GM12878 (cell line): ENCODE data around the genes DNAJC19 and SOX2.

GRCh38 chr3:177423366-177423898 is 226.2 kb upstream of the TBL1XR1 start:
- RAMPAGE, long total RNA, result no peak
- RRBS, 2 experiments, result no CpG with 5 or more reads among the region's 4 CpGs
CAGE:
- cytosol, long polyA minus RNA, result no peak
- cytosol, long polyA plus RNA, result no peak
- long polyA plus RNA, result no peak
- nucleolus, long total RNA, result no peak
- nucleus, long polyA plus RNA, result no peak
- nucleus, long total RNA, result no peak

DNA sequence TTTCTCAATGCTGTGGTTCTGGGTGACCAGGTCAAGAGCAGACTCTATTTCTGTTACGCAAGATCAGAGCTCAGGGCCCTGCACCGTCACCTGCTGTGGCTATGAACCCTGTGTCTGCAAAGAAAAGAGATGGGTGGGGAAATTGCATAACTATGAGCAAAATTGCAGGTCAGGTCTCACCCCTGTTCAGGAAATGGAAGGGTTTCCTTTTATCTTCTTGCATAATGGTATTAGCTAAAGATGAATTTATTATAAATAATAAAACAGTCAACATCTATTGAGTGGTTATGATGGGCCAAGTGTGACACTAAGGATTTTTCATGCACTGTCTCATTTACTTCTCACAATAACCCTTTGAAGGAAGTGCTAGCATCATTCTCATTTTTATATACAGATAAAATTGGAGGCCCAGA is 252.5 kb upstream of the TBL1XR1 start:
- RAMPAGE, long total RNA, result no peak
- RRBS, 2 experiments, result no CpG with 5 or more reads among the region's 2 CpGs
CAGE:
- cytosol, long polyA minus RNA, result no peak
- cytosol, long polyA plus RNA, result no peak
- long polyA plus RNA, result no peak
- nucleolus, long total RNA, result no peak
- nucleus, long polyA plus RNA, result no peak
- nucleus, long total RNA, result no peak

DNA sequence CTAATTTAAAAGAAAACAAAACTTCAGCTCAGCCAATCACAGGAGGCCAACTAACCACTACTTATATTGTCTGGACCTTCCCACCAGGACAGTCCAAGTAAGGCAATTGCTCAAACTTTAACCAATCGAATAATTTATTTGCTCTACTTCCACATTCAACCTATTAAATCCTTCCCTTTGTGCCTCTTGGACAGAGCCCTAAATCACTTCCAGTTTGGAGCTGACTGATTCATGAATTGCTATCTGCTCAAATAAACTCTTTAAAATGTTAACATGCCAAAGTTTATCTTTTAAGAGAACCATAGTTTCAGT is 171.5 kb downstream of the KCNMB2 start:
- RAMPAGE, long total RNA, result no peak
- RRBS, 2 experiments, result no CpG with 5 or more reads among the region's 1 CpG
CAGE:
- cytosol, long polyA minus RNA, result no peak
- cytosol, long polyA plus RNA, result no peak
- long polyA plus RNA, result no peak
- nucleolus, long total RNA, result no peak
- nucleus, long polyA plus RNA, result no peak
- nucleus, long total RNA, result no peak

GRCh38 chr3:179404113-179404940 is 46.9 kb downstream of the GNB4 start:
- RAMPAGE, long total RNA, result no peak
- RRBS, 2 experiments, result no CpG with 5 or more reads among the region's 5 CpGs
CAGE:
- cytosol, long polyA minus RNA, result no peak
- cytosol, long polyA plus RNA, result no peak
- long polyA plus RNA, result no peak
- nucleolus, long total RNA, result no peak
- nucleus, long polyA plus RNA, result no peak
- nucleus, long total RNA, result no peak

- RAMPAGE, long total RNA, result no peak
- RRBS, 2 experiments, result no CpG with 5 or more reads among the region's 15 CpGs
CAGE:
- cytosol, long polyA minus RNA, result no peak
- cytosol, long polyA plus RNA, result no peak
- long polyA plus RNA, result no peak
- nucleolus, long total RNA, result no peak
- nucleus, long polyA plus RNA, result no peak
- nucleus, long total RNA, result no peak
These were observed 777 bp upstream of the GNB4 start for GRCh38 chr3:179451868-179452625.

DNA sequence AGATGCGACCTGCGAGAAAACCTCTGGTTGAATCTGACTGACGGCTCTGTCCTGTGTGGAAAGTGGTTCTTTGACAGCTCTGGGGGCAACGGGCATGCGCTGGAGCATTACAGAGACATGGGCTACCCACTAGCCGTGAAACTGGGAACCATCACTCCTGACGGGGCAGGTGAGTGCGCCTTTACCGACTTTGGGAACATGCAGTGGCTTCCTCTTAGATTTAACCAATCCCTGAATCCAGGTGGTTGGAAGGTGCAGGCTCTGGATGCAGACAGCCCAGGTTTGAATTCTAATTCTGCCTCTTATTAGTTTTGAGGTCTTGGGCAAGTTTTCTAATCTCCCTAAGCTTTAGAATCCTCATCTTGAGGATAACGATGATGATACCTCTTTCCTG is 55.9 kb downstream of the USP13 start:
- RAMPAGE, long total RNA, result no peak
- RRBS, 2 experiments, result no CpG with 5 or more reads among the region's 10 CpGs
CAGE:
- cytosol, long polyA minus RNA, result no peak
- cytosol, long polyA plus RNA, result no peak
- long polyA plus RNA, result no peak
- nucleolus, long total RNA, result no peak
- nucleus, long polyA plus RNA, result no peak
- nucleus, long total RNA, result no peak

DNA sequence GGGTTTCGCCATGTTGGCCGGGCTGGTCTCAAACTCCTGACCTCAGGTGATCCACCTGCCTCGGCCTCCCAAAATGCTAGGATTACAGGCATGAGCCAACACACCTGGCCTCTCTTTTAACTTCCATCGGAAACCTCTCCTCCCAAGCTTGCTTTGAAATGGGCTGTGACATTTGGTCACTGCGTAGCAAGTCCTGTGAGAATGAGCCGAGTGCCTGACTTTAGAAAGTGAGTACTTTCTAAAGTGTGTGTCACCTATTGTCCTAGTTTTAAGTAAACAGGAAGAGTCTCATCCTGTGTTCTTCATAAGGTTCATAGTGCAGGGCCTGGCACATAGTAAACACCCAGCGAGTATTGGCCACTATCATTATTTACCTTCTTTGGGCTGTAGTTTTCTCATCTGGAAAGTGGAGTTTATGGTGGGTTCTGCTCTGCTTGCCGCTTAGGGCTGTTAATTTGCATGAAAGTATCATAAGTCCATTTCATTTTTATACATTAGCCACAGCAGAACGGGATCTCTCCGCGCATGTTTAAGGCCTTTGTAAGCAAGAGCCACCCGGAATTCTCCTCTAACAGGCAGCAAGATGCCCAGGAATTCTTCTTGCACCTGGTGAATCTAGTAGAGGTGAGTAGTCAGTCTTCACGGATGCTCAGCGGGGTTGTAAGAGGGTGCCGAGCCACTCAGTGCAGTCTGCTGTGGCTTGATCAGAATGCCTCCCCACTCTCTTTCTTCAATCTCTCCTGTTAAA is 87.1 kb downstream of the USP13 start:
- RAMPAGE, long total RNA, result no peak
- RRBS, 2 experiments, result no CpG with 5 or more reads among the region's 15 CpGs
CAGE:
- cytosol, long polyA minus RNA, result no peak
- cytosol, long polyA plus RNA, result no peak
- long polyA plus RNA, result no peak
- nucleolus, long total RNA, result no peak
- nucleus, long polyA plus RNA, result no peak
- nucleus, long total RNA, result no peak

- RAMPAGE, long total RNA, result no peak
- RRBS, 2 experiments, result no CpG with 5 or more reads among the region's 9 CpGs
CAGE:
- cytosol, long polyA minus RNA, result no peak
- cytosol, long polyA plus RNA, result no peak
- long polyA plus RNA, result no peak
- nucleolus, long total RNA, result no peak
- nucleus, long polyA plus RNA, result start-site peak on the plus strand at chr3:179956722-179956744, 239 and 253 reads in 2 replicates
- nucleus, long total RNA, result no peak
These were observed 80.3 kb downstream of the PEX5L start for GRCh38 chr3:179956398-179956951.

GRCh38 chr3:180988952-180990211 is at the start of gene DNAJC19:
Gene DNAJC19 (minus strand): TSS chr3:180989736.
- RAMPAGE, long total RNA, result start-site peak on the minus strand at chr3:180989673-180989732, 848 and 1,185 reads in 2 replicates
- RRBS, 2 experiments, result no CpG with 5 or more reads among the region's 50 CpGs
CAGE:
- cytosol, long polyA minus RNA, result start-site peak on the minus strand at chr3:180989702-180989716, 100 reads
- cytosol, long polyA plus RNA, result start-site peak on the minus strand at chr3:180989683-180989772, 4,141 and 4,552 reads in 2 replicates
- long polyA plus RNA, result start-site peak on the minus strand at chr3:180989683-180989739, 2,767 and 4,174 reads in 2 replicates
- nucleolus, long total RNA, result start-site peak on the minus strand at chr3:180989691-180989739, 694 reads
- nucleus, long polyA plus RNA, result start-site peak on the minus strand at chr3:180989683-180989741, 1,611 and 2,168 reads in 2 replicates; start-site peak on the plus strand at chr3:180989770-180989793, 42 and 22 reads in 2 replicates
- nucleus, long total RNA, result no peak

- RAMPAGE, long total RNA, result no peak
- RRBS, 2 experiments, result 5% methylated on average over 4 of the region's 35 CpGs; no CpG with 5 or more reads in 1 of the 2 experiments
CAGE:
- cytosol, long polyA minus RNA, result no peak
- cytosol, long polyA plus RNA, result no peak
- long polyA plus RNA, result no peak
- nucleolus, long total RNA, result no peak
- nucleus, long polyA plus RNA, result no peak
- nucleus, long total RNA, result no peak
These were observed at the start of gene SOX2 for GRCh38 chr3:181711615-181712281. Gene SOX2 (plus strand): TSS chr3:181711925.

- RAMPAGE, long total RNA, result no peak
- RRBS, 2 experiments, result no CpG with 5 or more reads among the region's 36 CpGs
CAGE:
- cytosol, long polyA minus RNA, result no peak
- cytosol, long polyA plus RNA, result no peak
- long polyA plus RNA, result no peak
- nucleolus, long total RNA, result no peak
- nucleus, long polyA plus RNA, result no peak
- nucleus, long total RNA, result no peak
These were observed 13.9 kb downstream of the SOX2 start for GRCh38 chr3:181725314-181726318.

DNA sequence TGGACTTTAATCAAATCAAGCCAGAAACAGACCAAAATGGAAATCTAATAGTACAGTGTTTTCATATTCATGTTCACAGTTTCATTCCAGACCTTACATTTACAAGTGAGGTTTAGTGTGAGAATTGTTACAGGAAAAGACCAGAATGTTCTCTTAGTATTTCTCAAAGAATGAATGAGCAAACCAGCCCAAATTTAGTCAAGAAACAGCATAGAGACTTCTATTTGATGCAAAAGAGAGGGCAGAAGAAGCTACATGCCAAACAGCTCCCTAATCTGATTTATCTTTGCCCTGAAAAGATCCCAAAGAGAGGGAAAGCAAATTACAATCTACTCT is 230.5 kb downstream of the SOX2 start:
- RAMPAGE, long total RNA, result no peak
CAGE:
- cytosol, long polyA minus RNA, result no peak
- cytosol, long polyA plus RNA, result no peak
- long polyA plus RNA, result no peak
- nucleolus, long total RNA, result no peak
- nucleus, long polyA plus RNA, result no peak
- nucleus, long total RNA, result no peak

GRCh38 chr3:182238173-182238670 is 526.5 kb downstream of the SOX2 start:
- RAMPAGE, long total RNA, result no peak
- RRBS, 2 experiments, result no CpG with 5 or more reads among the region's 12 CpGs
CAGE:
- cytosol, long polyA minus RNA, result no peak
- cytosol, long polyA plus RNA, result no peak
- long polyA plus RNA, result no peak
- nucleolus, long total RNA, result no peak
- nucleus, long polyA plus RNA, result no peak
- nucleus, long total RNA, result no peak

- RAMPAGE, long total RNA, result no peak
- RRBS, 2 experiments, result no CpG with 5 or more reads among the region's 11 CpGs
CAGE:
- cytosol, long polyA minus RNA, result no peak
- cytosol, long polyA plus RNA, result no peak
- long polyA plus RNA, result no peak
- nucleolus, long total RNA, result no peak
- nucleus, long polyA plus RNA, result no peak
- nucleus, long total RNA, result no peak
These were observed 596 bp upstream of the ATP11B start for GRCh38 chr3:182792712-182793103.

- RAMPAGE, long total RNA, result no peak
- RRBS, 2 experiments, result no CpG with 5 or more reads among the region's 4 CpGs
CAGE:
- cytosol, long polyA minus RNA, result no peak
- cytosol, long polyA plus RNA, result no peak
- long polyA plus RNA, result no peak
- nucleolus, long total RNA, result no peak
- nucleus, long polyA plus RNA, result no peak
- nucleus, long total RNA, result no peak
These were observed 1.2 kb downstream of the ATP11B start for GRCh38 chr3:182794616-182794867.

DNA sequence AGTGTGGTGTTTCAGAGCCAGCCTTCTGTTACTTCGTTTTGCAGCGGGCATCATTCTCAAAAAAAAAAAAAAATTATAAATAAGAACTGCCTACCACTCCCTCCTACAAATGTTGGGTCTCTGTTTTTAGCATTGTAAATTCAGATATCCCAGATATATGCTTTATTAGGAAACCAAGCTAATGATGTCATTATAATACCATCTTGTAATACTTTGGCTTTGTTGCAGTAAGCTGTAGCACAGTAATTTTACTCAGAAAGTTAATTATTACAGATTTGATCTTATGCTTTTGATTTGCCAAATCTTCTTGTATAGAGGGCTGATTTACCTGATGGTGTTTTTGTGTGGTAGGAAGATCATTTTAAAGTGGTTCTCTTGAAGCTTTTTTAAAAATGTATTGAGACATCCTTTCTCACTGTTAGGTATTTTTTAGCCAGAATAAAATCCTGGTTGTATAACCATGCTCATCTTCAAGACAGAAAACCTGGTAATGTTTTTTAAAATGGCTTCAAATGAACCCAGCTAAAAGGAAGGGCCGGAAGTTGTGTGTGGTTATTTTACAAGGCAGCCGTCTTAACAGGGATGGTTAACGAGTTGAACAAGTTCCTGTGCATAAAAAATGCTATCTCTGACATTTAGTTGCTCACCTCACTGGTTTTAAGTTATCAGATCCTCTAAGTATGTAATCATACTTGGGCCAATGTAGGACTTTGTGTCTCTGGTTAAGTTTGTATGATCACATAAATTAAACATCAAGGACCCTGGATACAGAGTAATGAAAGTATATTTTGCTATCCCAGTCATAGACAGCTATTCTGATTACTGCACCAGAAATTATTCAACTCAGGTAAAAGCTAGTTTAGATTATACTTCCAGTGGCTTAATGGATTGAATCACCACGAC is 1.9 kb downstream of the ATP11B start:
- RAMPAGE, long total RNA, result no peak
- RRBS, 2 experiments, result no CpG with 5 or more reads among the region's 6 CpGs
CAGE:
- cytosol, long polyA minus RNA, result no peak
- cytosol, long polyA plus RNA, result no peak
- long polyA plus RNA, result no peak
- nucleolus, long total RNA, result no peak
- nucleus, long polyA plus RNA, result no peak
- nucleus, long total RNA, result no peak

GRCh38 chr3:182872115-182872655 is 78.9 kb downstream of the ATP11B start:
- RAMPAGE, long total RNA, result no peak
- RRBS, 2 experiments, result no CpG with 5 or more reads among the region's 2 CpGs
CAGE:
- cytosol, long polyA minus RNA, result no peak
- cytosol, long polyA plus RNA, result no peak
- long polyA plus RNA, result no peak
- nucleolus, long total RNA, result no peak
- nucleus, long polyA plus RNA, result no peak
- nucleus, long total RNA, result no peak

GRCh38 chr3:183210486-183210813 is 42.6 kb upstream of the B3GNT5 start:
- RAMPAGE, long total RNA, result no peak
- RRBS, 2 experiments, result no CpG with 5 or more reads among the region's 3 CpGs
CAGE:
- cytosol, long polyA minus RNA, result no peak
- cytosol, long polyA plus RNA, result no peak
- long polyA plus RNA, result no peak
- nucleolus, long total RNA, result no peak
- nucleus, long polyA plus RNA, result no peak
- nucleus, long total RNA, result no peak

DNA sequence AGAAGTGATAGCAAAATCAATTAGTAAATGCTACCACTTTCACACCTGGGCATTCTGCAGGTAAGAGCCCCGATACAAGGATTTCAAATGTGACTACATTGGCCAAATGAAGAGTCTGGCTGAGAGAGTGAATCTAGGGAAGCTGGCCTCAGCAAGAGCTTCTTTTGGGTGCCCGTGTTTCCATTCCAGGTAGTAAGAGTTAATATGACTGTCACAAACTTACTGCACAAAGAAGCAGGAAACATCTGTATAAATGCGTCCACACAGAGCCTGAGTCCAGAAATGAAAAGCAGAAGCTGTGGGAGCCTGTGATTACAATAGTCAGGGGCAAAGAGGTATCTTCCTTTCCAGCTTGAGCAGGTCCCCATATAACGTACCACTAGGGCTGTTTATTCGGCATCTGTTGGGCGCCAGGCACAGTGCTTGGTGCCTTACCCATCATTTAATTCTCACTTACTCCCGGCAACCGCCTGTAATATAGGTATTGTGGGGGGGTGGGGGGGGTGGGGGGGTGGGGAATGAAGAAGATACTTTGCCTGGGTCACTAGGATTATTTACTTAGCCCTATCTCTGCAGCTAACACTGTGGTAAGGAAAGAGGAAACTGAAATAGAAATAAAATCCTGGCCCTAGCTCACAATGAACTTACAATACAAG is 40.5 kb upstream of the B3GNT5 start:
- RAMPAGE, long total RNA, result no peak
- RRBS, 2 experiments, result no CpG with 5 or more reads among the region's 8 CpGs
CAGE:
- cytosol, long polyA minus RNA, result no peak
- cytosol, long polyA plus RNA, result no peak
- long polyA plus RNA, result no peak
- nucleolus, long total RNA, result no peak
- nucleus, long polyA plus RNA, result no peak
- nucleus, long total RNA, result no peak

DNA sequence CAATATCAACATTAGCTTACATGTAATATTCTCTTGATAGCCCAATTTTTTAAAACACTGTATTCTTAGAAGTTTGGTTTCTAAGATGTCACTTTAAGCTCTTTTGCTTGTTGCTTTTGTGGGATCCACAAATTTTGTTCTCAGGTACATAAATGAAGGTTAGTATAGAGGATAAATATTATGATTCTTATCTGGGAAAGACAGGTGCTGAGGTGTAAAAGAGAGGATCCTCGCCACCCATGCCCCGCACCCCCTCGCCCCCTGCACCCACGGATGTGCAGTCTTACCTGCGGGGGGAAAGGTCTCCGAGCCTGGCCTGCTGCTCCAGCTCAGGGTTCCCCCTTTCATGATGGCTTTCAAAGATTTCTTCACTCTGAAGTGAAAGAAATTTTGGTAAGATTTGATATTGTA is 23.5 kb downstream of the B3GNT5 start:
- RAMPAGE, long total RNA, result no peak
- RRBS, 2 experiments, result no CpG with 5 or more reads among the region's 6 CpGs
CAGE:
- cytosol, long polyA minus RNA, result no peak
- cytosol, long polyA plus RNA, result no peak
- long polyA plus RNA, result no peak
- nucleolus, long total RNA, result no peak
- nucleus, long polyA plus RNA, result no peak
- nucleus, long total RNA, result no peak